Measurements from ENCODE around the genes BTG3 and CYYR1.

DNA sequence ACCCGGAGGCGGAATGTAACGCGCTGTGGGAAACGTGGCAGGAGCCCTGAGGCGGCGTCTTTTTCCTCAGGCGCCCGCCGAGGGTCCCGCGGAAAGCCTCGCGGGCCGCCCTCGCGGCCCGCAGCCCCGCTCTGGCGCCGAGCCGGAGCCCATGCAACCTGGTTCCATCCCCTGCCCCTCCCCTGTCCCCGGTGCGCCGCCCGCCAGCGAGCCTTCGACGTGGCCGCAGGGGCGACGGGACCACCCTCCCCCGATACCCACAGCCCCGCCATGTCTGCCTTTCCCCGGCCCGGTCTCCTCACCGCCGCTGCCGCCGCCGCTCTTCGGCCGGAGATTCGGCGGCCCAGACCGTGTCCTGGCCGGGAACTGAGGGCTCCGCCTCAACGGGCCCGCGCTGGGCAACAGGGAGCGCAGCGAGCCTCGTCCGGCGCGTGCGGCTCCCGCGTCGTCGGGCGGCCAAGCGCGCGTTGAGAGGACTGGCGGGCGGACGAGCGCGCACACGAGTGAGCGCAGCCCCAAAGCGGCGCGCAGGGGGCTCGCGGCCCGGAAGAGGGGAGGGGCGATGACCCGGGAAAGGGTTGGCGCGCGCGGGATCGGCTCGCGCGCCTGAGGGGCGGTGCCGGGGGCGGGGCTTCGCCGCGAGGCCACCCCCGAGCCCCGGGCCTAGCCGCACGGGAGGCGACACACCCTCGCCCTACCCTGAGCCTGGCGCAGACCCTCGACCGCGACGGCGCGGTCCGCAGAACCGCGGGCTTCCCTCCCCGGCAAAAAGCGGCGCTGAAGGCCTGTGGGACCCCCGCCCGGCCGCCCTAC lies at the start of gene BTG3:
Gene BTG3 (minus strand): TSS at position 505 of the 813 bp plus-strand sequence.
- PRO-cap: bidirectional peak, plus-strand start at position 69 of the sequence, minus-strand start at position 133 of the sequence; bidirectional peak, plus-strand start at position 684 of the sequence, minus-strand start at position 501 of the sequence
CAGE:
- cytosol, long polyA minus RNA: start-site peak on the minus strand centred at position 492 of the sequence, 28 bp wide, 32 reads
- cytosol, long polyA plus RNA: no peak
- long polyA plus RNA: no peak
- nucleus, long polyA minus RNA: no peak
- nucleus, long polyA plus RNA: no peak

- PRO-cap: no peak
CAGE:
- cytosol, long polyA minus RNA: no peak
- cytosol, long polyA plus RNA: no peak
- long polyA plus RNA: no peak
- nucleus, long polyA minus RNA: no peak
- nucleus, long polyA plus RNA: no peak
These were observed 20.4 kb downstream of the C21orf91 start for GRCh38 chr21:17798733-17799246.

GRCh38 chr21:22342855-22343273 lies 1344.7 kb downstream of the NCAM2 start:
- PRO-cap: no peak
CAGE:
- cytosol, long polyA minus RNA: no peak
- cytosol, long polyA plus RNA: no peak
- long polyA plus RNA: no peak
- nucleus, long polyA minus RNA: no peak
- nucleus, long polyA plus RNA: no peak

- PRO-cap: no peak
CAGE:
- cytosol, long polyA minus RNA: no peak
- cytosol, long polyA plus RNA: no peak
- long polyA plus RNA: no peak
- nucleus, long polyA minus RNA: no peak
- nucleus, long polyA plus RNA: no peak
These were observed 1720.4 kb downstream of the MRPL39 start for GRCh38 chr21:23886835-23887269.

DNA sequence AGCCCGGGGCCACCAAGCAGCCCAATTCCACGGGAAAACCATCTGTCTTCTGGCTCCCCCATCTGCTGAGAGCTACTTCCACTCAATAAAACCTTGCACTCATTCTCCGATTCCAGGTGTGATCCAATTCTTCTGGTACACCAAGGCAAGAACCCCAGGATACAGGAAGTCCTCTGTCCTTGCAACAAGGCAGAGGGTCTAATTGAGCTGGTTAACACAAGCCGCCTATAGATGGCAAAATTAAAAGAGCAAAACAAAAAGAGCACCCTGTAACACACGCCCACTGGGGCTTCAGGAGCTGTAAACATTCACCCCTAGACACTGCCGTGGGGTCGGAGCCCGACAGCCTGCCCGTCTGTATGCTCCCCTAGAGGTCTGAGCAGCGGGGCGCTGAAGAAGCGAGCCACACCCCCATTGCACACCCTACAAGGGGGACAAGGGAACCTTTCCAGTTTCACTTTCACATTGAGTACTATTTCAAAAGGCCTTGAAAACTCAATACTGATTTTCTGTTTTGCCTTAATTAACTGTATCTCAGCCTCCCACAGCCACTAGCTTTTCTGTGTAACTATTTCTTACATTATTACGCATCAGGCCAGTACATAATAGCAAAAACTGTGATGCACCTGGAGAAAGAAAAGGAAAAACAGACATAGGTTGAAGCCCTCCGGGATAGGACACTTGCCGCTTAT lies 1719.7 kb downstream of the MRPL39 start:
- PRO-cap: no peak
CAGE:
- cytosol, long polyA minus RNA: no peak
- cytosol, long polyA plus RNA: no peak
- long polyA plus RNA: no peak
- nucleus, long polyA minus RNA: no peak
- nucleus, long polyA plus RNA: no peak

DNA sequence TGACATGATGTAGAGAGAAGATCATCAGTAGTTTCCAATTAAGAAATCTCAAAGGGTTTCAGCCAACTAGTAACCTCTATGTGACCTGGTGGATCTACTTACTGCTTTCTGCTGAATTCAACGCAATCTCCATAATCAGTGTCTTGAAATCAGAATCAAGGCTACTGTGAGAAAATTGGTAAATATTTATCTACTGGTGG lies 872.7 kb downstream of the MRPL39 start:
- PRO-cap: no peak
CAGE:
- cytosol, long polyA minus RNA: no peak
- cytosol, long polyA plus RNA: no peak
- long polyA plus RNA: no peak
- nucleus, long polyA minus RNA: no peak
- nucleus, long polyA plus RNA: no peak

GRCh38 chr21:25645279-25645698 lies 6.2 kb downstream of the JAM2 start:
- PRO-cap: no peak
CAGE:
- cytosol, long polyA minus RNA: no peak
- cytosol, long polyA plus RNA: no peak
- long polyA plus RNA: no peak
- nucleus, long polyA minus RNA: no peak
- nucleus, long polyA plus RNA: no peak

DNA sequence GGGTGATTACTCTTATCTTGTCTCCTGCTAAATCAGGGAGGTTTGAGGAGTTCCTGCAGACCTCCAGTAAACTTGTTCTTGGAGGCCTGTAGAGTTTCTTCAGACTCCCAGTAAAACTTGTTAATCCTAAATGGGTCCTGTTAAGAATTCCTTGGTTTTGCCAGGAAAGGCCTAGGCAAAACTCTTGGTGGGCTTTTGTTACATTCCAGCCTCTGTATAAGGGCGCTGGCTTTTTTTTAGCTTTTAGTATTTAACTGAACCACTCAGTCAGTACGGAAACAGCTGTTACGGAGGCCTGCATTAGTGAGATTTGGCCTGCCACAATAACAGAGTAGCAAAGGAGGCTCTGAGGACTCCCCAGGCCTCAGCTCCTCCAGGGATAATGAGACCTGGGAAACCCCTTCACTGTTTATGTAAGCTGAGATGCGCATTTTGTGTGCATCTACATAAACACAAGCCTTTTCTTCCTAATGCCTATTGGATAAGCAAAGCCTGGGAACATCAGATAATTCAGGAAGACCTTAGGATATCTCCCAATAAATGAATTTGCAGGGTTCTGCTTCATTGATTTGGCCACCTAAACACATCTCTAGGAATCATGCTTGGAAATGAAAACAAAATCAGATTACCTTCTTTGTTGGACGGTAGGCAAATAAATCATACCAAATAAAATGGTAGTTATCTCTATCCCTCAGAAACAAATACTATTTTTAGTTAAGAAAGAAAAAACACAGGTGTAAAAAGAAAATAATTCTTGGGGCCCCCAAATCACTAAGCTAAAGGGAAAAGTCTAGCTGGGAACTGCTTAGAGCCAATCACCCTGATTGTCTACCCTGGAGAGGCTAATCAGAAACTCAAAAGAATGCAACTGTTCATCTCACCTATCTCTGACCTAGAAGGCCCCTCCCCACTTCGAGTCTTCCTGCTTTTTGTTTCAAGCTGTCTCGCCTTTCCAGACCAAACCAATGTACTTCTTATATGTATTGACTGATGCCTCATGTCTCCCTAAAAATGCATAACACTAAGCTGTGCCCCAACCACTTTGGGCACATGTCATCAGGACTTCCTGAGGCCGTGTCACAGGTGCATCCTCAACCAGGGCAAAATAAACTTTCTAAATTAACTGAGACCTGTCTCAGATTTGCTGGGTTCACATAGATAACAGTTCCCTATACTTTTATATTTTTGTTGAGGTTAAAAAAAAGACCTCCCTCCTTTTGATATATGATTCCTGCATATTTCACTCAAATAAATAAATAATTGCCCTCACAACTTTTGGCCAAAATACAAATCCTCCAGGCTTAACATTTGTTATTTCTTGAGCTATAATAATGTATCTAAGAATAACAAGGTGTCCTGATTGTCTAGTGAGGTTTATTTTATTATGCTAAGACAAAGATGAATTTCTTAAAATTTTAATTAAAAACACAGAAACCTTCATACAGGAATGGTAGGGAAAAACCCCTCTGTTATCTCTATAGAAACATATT lies 209.7 kb downstream of the APP start:
- PRO-cap: no peak
CAGE:
- cytosol, long polyA minus RNA: no peak
- cytosol, long polyA plus RNA: no peak
- long polyA plus RNA: no peak
- nucleus, long polyA minus RNA: no peak
- nucleus, long polyA plus RNA: no peak

DNA sequence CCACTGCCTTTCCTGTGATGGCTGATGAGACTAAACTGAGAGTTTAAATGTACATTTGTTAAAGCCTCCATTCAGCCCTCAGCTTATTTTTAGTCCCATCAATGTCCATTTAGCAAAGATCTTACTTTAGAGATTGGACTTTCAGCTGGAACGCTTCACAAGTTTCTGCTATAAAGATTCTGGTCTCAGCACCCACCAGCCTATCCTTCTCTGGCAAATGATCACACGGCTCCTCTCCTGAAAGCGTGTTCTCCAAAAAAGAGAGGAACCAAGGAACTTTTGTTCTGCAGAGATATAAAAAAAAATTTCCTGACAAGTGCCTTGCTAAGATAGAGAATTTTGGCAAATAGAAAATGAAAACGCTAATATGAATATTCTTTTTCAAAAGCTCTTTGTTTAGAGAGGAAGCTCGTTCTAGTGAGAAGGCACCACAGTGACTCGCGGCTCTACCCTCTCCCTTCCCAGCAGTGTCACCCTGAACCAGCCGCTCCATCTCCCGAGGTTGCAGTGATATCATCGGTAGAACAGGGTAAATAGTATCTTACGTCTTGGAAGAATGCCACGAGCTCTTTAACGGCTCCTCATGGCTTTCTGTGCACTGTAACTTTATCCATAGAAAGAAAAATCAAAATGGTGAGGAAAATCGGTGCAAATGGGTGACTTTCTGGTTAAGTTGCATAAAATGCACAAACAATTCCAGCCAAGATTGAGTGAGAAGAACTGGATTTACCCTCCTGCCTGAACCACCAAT lies 200.1 kb downstream of the APP start:
- PRO-cap: no peak
CAGE:
- cytosol, long polyA minus RNA: no peak
- cytosol, long polyA plus RNA: no peak
- long polyA plus RNA: no peak
- nucleus, long polyA minus RNA: no peak
- nucleus, long polyA plus RNA: no peak

DNA sequence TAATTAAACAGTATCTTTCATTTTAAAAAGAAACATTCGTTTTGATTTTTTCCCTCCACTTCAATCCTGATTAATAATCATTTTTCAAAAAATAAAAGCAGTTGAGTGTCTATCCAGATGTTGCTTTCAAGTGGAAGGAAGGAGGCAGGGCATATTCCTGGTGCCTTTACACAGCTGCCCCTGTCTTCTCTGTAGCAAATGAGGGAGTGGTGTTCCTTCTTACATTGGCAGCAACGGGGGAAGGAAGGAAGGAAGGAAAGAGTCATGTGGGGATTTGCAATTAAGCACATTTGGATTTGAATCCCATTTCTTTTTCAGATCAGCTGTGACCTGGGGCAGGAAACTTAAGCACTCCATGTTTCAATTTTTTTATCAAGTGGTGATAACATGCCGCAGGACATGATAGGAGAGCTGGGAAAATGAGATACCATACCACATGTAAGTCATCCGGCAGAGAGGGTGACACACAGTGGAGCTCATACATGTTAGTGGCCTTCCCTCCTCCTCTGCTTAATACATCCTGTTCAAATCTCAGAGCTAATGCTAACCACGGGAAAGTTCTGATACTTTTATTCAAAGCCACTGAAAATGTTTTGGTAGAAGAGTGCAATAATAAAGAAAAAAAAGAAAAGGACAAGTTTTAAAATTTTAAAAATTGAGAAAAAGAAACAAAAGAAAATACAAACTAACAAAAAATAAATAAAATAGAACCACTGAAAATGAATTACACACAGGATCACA lies 186.8 kb downstream of the APP start:
- PRO-cap: bidirectional peak, plus-strand start at position 453 of the sequence, minus-strand start at position 193 of the sequence
CAGE:
- cytosol, long polyA minus RNA: no peak
- cytosol, long polyA plus RNA: no peak
- long polyA plus RNA: no peak
- nucleus, long polyA minus RNA: no peak
- nucleus, long polyA plus RNA: no peak

- PRO-cap: no peak
CAGE:
- cytosol, long polyA minus RNA: no peak
- cytosol, long polyA plus RNA: no peak
- long polyA plus RNA: no peak
- nucleus, long polyA minus RNA: no peak
- nucleus, long polyA plus RNA: no peak
These were observed 120.4 kb downstream of the CYYR1 start for GRCh38 chr21:26452721-26452997.

DNA sequence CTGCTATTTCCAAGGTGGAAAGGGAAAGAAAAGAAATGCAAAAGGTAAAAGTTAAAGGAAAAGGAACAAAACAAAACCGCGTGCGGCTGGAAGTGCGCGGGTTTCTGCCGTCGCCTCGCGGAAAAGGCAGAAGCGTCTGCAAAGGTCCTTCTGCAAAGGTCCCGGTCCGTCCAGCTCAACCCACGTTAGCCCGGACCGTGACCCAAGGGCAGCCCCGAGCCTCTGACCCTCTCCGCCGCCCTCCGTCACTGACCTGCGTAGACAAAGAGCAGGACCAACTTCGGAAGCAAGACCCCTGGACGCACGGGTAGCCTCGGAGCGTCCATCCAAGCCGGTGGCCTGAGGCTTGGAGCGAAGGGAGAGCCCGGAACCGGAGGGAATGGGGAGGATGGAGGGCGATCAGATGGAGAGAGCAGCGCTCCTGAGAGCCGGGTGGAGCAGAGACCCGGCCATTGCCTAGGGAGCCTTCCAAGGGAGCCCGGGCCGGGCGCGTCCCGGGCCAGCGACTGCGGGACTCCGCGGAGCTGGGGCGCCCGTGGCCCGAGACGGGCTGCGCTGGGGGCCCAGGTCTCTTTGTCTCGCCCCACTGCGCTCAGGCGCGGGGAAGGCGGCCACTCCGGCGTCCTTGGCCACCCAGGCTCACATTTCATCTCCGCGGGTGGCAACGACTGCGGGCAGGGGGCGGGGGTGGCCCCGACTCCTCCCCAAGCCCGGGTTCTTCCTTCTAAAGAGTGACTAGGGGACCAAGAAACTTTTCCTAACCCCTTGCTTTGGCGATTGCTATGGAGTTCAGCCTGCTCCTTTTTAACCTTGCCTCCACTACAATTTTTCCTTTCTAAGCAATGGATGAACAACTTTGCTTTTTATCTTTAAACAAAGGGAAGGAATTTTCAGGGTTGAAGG lies at the start of gene CYYR1:
Gene CYYR1 (minus strand): TSS at position 672 of the 903 bp plus-strand sequence.
- PRO-cap: bidirectional peak, plus-strand start at position 99 of the sequence, minus-strand start at position 126 of the sequence; bidirectional peak, plus-strand start at position 271 of the sequence, minus-strand start at position 250 of the sequence; bidirectional peak, plus-strand start at position 375 of the sequence, minus-strand start at position 641 of the sequence
CAGE:
- cytosol, long polyA minus RNA: no peak
- cytosol, long polyA plus RNA: start-site peak on the minus strand centred at position 618 of the sequence, 143 bp wide, 260 and 421 reads in 2 replicates
- long polyA plus RNA: start-site peak on the minus strand centred at position 600 of the sequence, 109 bp wide, 403 and 378 reads in 2 replicates
- nucleus, long polyA minus RNA: start-site peak on the minus strand centred at position 357 of the sequence, 20 bp wide, 48 reads; start-site peak on the minus strand centred at position 584 of the sequence, 154 bp wide, 361 reads
- nucleus, long polyA plus RNA: no peak

DNA sequence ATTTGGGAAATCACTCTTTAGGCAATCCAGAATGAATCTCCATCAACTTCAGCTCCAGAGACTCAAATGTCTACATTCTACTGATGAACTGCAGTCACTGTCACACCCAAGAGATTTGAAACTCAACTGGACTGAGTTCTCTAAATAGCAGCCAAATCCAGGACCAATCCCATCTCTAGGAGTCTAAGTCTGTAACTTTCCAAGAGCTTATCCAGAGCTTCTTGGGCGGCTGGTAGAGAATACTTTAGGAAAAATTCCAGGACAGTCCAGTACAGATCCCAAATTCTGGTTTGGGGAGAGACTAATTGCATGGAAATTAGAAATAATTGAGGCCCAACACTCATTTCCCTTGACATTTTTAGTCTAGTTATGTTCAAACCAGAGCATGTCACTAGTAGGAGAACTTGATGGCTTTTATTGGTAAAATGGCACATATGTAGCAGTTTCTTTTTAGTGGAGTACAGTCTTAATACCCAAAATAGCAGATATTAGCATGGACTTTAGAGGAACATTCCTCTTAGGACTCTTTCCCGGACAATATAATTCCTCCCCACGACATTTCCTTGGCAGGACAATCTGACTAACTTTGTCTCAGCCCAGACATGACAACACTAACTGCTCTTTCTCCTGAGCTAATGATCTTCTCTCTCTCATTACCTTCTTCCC lies 62.7 kb downstream of the ADAMTS1 start:
- PRO-cap: no peak
CAGE:
- cytosol, long polyA minus RNA: no peak
- cytosol, long polyA plus RNA: no peak
- long polyA plus RNA: no peak
- nucleus, long polyA minus RNA: no peak
- nucleus, long polyA plus RNA: no peak

DNA sequence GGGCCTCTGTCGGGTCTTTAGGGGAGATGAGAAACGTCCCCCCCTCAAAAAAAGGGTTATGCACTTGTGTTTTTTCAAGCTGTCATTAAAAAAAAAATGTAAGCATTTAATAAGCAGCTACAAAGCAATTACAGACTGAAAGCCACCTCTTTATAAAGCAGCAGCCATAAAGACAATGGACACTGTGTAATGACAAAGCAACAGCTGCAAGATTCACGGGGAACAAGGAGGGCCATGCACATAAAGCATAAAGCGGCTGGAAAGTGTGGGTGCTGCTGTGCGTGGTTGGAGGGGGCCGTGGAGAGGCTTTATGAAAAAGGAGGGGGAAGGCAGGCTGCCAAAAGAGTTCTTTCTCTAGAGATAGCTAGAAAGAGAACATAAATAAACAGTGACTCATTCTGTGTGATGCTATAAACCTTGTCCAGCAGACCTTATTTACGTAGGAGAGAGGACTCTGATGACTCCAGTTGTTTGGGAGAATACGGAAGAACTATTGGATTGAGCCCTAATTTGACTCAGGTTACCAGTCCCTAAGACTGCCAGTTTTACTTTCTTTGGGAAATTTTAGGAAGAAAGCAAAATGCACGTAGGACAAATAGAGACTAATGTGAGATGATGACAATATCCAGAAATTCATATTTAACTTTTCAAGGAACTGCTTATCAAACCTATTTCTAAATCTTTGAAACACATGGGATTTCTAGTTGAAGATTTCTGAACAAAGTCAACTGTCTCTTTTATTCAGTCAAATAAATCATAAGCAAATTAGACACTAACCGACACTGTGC lies 49.2 kb downstream of the ADAMTS1 start:
- PRO-cap: no peak
CAGE:
- cytosol, long polyA minus RNA: no peak
- cytosol, long polyA plus RNA: no peak
- long polyA plus RNA: no peak
- nucleus, long polyA minus RNA: no peak
- nucleus, long polyA plus RNA: no peak

DNA sequence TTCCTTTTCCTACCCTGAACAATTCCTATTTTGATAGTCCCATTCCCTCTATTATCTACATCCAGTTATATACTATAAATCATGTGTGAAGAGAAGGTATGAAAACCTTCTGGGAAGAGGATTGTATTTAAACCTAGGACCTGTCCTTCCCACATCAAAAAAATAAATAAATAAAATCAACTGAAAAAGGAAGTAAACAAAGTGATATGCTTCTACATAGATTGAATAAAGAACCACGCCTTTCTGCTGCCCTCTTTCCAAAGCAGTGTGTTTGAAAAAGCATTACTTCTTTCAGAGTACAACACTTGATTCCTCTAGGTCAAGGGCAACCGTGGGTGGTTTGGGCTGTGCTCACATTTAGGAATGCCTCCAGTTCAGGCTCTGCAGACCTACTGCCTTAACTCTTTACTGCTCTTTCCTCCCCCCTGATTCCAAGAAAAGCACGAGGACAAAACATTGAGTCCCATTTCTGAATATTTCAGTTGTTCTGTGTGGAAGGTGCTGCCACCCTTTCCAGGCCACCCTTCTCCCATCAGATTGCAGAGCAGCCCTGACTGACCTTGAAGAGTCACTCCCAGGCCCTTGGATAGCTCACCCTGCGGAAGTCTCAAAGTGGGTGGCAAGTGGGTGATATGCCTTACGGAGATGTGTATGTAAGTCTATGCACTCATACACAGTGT lies 45.2 kb downstream of the ADAMTS1 start:
- PRO-cap: no peak
CAGE:
- cytosol, long polyA minus RNA: no peak
- cytosol, long polyA plus RNA: no peak
- long polyA plus RNA: no peak
- nucleus, long polyA minus RNA: no peak
- nucleus, long polyA plus RNA: no peak

- PRO-cap: no peak
CAGE:
- cytosol, long polyA minus RNA: no peak
- cytosol, long polyA plus RNA: no peak
- long polyA plus RNA: no peak
- nucleus, long polyA minus RNA: no peak
- nucleus, long polyA plus RNA: no peak
These were observed 12.3 kb downstream of the ADAMTS5 start for GRCh38 chr21:26954618-26954926.

DNA sequence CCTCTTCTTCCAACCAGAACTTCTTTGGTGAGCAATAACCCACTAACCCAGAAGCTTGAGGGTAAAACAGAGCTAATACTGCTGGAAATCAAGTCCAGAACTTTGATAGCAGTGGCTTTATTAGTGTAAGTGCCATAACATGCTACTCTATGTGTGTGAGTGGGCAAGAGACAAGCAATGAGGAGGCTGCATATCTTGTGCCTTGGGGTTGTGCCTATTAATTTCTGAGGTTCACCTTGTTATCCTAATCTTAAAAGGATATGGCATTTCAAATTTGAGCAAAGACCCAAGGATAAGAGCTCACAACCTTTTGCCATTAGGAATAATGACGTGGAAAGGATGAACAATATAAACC lies 481.5 kb upstream of the ADAMTS5 start:
- PRO-cap: no peak
CAGE:
- cytosol, long polyA minus RNA: no peak
- cytosol, long polyA plus RNA: no peak
- long polyA plus RNA: no peak
- nucleus, long polyA minus RNA: no peak
- nucleus, long polyA plus RNA: no peak

GRCh38 chr21:27722008-27722571 lies 755.2 kb upstream of the ADAMTS5 start:
- PRO-cap: no peak
CAGE:
- cytosol, long polyA minus RNA: no peak
- cytosol, long polyA plus RNA: no peak
- long polyA plus RNA: no peak
- nucleus, long polyA minus RNA: no peak
- nucleus, long polyA plus RNA: no peak

- PRO-cap: no peak
CAGE:
- cytosol, long polyA minus RNA: no peak
- cytosol, long polyA plus RNA: no peak
- long polyA plus RNA: no peak
- nucleus, long polyA minus RNA: no peak
- nucleus, long polyA plus RNA: no peak
These were observed 627.8 kb downstream of the N6AMT1 start for GRCh38 chr21:28257271-28257771.

DNA sequence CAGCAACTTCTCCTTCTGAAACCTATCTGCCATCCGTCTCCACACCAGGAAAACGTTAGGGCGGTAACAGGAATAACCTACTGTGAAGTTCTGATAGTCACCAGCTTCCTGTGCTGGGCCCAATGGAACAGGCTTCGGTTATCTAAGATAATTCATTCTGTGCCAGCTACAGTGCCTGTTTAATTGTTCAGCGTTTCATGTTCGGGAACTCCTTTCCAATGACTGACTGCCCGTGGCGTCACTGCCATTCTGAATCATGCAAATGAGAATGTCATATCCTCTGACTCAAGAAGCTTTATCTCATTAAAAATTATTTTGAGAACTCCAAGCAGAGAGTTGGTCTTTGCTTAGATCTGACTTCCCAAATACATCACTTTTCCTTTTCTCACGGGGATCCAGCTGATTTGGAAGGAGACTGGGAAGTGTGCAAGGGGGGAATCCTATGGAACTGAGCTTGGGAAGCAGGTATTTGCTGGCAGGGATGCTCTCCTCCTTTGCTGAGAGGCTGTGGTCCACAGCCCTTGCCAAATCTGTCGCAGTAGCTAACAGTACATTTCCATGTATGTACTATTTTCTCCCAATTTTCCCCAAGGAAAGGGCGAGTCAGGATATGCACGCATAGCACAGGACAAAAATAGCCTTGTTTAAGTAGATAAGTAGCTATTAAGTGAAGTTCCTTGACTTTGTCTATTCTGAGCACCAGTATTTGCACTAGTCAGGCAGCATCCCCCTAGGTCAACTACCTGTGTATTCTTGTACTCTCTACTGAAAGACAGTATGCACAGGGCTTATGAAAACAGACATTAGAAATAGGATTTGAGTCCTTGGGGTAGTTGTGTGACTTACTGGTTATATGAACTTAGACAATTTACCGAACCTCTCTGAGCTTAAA lies 251.1 kb downstream of the N6AMT1 start:
- PRO-cap: bidirectional peak, plus-strand start at position 340 of the sequence, minus-strand start at position 220 of the sequence
CAGE:
- cytosol, long polyA minus RNA: no peak
- cytosol, long polyA plus RNA: no peak
- long polyA plus RNA: no peak
- nucleus, long polyA minus RNA: no peak
- nucleus, long polyA plus RNA: no peak